Gastroesophageal sphincter (tissue), 4 donors: ENCODE results near the genes TNF, AIF1, SAPCD1 and VWA7.

DNA sequence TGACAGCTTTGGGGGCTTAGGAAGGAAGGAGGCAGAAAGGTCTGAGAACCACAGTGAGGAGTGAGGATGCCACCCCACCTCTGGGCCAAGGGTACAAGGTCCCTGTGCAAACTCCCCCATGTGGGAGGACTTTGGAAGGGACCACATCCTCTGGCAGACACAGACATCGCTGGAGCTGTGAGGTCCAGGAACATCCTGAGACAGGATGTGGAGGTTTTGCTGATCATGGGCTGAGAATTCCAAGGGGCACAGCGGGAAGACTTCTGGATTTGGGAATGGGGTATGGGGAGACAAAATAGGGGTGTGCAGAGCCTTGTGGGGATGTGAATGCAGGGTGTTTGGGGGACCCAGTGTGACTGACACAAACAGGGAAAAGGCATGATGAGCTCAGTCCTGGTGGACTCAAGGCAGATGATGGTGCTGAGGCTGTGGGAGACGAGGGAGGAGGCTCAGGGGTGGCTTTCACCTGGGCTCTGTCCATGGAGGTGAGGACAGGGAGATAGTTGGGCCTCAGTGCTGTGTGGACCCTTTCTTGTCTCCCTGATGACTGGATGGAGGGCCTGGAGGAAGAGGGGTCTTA, 26.4 kb upstream of the MICB start:
- PRO-cap = no peak
- RAMPAGE, long total RNA, 4 experiments = no peak in any of the 4 experiments

DNA sequence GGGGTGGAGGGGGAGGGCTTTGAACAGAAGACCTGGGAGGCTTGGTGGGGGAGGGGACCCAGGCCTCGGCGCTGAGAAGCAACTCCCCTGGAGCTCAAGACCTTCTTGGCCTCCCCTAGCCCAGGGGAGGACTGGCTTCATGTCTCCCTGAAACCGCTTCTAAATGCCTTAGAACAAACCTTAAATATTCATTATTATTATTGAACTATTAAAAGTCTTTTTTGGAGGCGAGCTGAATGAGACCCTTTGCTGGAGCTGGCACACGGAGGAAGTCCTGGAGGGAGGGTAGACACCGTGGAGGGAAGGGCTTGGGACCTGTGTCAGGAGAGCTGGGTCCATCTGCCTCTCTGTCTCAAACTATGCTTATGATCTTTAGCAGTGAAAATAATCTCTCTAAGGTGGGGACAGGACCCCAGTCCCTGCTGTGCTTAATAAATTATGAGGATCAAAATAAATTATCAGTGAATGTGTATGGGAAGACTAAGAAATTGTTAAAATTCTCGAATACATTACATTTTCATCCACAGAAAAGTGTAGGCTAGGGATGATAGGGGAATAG, 2.8 kb upstream of the MICB start:
- PRO-cap = no peak
- RAMPAGE, long total RNA, 4 experiments = no peak in any of the 4 experiments

DNA sequence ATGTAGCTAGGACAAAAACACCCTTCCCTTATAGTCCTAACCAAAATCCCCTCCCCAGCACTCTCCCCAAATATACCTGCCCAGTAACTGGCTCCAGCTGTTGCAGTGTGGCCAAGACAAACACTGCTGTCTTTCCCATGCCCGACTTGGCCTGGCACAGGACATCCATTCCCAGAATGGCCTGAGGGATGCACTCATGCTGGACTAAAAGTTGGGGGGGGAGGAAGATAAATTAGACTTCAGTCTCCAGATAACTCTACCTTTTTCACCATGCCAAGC, 2.8 kb downstream of the DDX39B start:
- PRO-cap = no peak
- RAMPAGE, long total RNA, 4 experiments = no peak in any of the 4 experiments

GRCh38 chr6:31545752-31546489, 487 bp downstream of the ATP6V1G2 start:
- PRO-cap = no peak
- RAMPAGE, long total RNA, 4 experiments = no peak in any of the 4 experiments

DNA sequence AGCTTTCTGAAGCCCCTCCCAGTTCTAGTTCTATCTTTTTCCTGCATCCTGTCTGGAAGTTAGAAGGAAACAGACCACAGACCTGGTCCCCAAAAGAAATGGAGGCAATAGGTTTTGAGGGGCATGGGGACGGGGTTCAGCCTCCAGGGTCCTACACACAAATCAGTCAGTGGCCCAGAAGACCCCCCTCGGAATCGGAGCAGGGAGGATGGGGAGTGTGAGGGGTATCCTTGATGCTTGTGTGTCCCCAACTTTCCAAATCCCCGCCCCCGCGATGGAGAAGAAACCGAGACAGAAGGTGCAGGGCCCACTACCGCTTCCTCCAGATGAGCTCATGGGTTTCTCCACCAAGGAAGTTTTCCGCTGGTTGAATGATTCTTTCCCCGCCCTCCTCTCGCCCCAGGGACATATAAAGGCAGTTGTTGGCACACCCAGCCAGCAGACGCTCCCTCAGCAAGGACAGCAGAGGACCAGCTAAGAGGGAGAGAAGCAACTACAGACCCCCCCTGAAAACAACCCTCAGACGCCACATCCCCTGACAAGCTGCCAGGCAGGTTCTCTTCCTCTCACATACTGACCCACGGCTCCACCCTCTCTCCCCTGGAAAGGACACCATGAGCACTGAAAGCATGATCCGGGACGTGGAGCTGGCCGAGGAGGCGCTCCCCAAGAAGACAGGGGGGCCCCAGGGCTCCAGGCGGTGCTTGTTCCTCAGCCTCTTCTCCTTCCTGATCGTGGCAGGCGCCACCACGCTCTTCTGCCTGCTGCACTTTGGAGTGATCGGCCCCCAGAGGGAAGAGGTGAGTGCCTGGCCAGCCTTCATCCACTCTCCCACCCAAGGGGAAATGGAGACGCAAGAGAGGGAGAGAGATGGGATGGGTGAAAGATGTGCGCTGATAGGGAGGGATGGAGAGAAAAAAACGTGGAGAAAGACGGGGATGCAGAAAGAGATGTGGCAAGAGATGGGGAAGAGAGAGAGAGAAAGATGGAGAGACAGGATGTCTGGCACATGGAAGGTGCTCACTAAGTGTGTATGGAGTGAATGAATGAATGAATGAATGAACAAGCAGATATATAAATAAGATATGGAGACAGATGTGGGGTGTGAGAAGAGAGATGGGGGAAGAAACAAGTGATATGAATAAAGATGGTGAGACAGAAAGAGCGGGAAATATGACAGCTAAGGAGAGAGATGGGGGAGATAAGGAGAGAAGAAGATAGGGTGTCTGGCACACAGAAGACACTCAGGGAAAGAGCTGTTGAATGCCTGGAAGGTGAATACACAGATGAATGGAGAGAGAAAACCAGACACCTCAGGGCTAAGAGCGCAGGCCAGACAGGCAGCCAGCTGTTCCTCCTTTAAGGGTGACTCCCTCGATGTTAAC, at the start of gene TNF:
TSS of gene TNF (plus strand) at position 438 of the 1,385 bp plus-strand sequence.
- PRO-cap = bidirectional peak, plus-strand start at position 441 of the sequence, minus-strand start at position 328 of the sequence
- RAMPAGE, long total RNA, 4 experiments = no peak in any of the 4 experiments

DNA sequence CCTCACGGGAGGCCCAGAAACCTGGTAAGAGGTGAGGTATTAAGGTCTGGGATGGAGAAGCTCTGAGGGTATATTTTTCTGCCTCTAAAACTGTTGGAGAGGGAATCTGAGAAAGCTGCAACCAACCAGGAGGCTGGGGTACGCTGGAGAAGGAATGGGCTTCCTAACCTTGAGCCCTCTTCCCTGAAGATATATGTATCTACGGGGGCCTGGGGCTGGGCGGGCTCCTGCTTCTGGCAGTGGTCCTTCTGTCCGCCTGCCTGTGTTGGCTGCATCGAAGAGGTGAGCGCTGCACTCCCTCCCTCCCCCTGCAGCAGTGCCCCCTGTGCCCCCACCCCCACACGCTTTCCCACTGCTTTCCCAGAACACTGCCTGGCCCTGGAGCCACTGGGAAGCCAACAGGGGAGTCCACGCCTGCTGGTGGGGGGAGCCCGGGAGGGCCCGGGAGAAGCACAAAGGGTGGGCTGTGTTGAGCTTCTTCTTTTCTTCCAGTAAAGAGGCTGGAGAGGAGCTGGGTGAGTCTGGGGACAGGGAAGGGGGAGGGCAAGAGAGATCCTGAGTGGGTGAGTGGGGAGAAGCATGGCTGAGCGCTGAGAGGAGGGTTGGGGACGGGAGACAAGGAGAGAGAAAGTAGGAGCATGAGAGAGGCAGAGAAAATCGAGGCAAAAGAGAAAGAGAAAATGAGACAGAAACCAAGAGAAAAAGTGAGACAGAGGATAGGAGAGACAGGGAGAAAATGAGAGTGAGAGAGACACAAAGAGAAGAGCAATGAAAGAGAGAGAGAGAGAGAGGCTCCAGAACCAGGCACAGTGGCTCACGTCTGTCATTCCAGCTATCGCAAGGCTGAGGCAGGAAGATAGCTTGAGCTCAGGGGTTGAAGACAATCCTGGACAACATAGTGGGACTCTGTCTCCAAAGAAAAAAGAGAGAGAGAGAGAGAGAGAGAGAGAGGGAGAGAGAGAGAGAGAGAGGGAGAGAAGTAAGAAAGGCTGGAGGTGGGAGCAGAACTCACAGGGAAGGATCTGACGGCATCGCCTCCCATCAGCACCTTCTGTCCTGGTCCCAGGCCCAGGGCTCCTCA, 1.7 kb downstream of the LST1 start:
- PRO-cap = no peak
- RAMPAGE, long total RNA, 4 experiments = no peak in any of the 4 experiments

GRCh38 chr6:31614796-31615495, at the start of gene AIF1:
Gene AIF1 (plus strand): TSS chr6:31615234.
- PRO-cap = no peak
- RAMPAGE, long total RNA, 4 experiments = start-site peak on the plus strand in 3 of 4 experiments, at chr6:31615240-31615278 at its widest, 108 to 421 reads per replicate

DNA sequence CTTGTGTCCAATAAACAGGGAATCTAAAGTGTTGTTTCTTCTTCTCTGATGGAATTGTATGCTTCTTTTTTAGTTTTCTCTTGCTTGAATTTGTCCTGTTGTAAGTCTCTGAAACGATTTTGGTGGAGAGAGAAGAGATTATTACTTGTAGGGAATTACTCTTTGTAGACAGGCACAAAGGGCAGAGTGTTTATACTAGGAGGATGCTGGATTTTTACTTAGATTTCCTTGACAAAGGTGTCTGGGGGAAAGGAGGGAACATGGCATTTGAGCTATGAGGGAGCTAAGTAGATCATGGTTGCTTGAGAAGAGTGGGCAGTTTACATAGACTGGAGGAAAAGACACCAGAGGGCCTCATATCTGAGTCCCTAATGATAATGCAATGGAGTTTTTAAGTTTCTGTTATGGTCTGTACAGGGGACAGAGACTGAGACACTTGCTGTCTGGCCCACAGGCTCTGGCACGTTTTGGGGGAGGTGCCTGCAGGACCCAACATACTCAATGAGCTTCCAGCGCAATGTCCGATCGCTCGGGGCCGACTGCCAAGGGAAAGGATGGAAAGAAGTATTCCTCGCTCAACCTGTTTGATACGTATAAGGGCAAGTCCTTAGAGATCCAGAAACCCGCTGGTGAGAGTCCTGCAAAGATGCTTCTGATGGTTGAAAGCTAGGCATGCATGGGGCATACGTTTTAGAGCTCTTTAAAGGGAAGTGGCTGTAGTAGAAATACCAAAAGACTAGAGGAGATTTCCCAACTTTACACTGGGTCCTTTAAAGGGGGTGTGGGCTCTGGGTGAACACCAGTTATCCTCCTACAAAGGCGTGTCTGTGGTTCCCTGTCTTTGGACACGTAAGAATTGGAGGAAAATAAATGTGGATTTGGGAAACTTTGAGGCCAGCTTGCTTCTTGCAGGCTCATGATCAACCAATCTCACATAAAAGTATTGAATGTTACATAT, 2.0 kb downstream of the PRRC2A start:
- PRO-cap = no peak
- RAMPAGE, long total RNA, 4 experiments = no peak in any of the 4 experiments

GRCh38 chr6:31659437-31660208, 955 bp downstream of the C6orf47 start:
- PRO-cap = bidirectional peak, plus-strand start at chr6:31659889, minus-strand start at chr6:31659828
- RAMPAGE, long total RNA, 4 experiments = no peak in any of the 4 experiments

- PRO-cap = bidirectional peak, plus-strand start at chr6:31740010, minus-strand start at chr6:31739748
- RAMPAGE, long total RNA, 4 experiments = no peak in any of the 4 experiments
Observed at GRCh38 chr6:31739223-31739808, 489 bp upstream of the MSH5 start.

DNA sequence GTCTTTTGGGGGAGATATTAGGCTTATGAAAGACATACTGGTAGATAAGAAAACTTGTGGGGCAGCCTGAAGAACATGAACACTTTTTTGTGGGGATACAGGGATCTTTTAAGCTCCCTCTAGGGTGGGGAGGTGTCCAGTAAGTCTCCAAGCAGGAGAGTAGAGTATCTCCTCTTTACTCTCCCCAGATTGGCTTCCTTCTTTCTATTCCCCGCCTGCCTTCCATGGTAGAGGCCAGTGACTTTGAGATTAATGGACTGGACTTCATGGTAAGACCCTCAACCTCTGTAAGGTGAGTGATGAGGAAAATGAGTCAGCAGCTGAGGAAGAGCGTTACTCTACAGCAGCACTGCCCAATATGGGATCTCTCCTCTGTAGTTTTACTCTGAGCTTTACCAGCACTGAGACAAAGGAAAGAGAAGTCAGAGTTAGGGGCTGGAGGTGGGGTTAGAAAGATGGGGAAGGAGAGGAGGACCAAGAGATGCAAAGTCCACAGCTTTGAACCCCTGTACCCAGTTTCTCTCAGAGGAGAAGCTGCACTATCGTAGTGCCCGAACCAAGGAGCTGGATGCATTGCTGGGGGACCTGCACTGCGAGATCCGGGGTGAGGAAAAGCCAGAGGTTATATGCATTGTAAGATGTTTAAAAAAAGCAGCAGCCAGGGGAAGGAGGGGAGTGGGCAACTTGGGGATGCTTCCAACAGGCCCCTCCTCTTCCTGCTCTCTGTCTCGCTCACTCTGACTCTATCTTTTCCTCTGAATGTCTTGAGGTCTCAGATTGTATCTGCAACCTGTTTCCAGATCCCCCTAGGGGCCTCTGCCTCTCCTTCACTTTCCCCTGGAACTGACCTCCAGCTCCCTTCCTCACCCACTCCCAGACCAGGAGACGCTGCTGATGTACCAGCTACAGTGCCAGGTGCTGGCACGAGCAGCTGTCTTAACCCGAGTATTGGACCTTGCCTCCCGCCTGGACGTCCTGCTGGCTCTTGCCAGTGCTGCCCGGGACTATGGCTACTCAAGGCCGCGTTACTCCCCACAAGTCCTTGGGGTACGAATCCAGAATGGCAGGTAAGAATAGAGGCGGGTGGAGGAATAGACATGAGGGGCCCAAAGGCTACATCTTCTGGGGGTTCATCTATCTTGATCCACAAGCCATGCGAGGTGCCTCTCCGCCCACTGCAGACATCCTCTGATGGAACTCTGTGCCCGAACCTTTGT, 3.1 kb upstream of the SAPCD1 start:
- PRO-cap = no peak
- RAMPAGE, long total RNA, 4 experiments = start-site peak on the plus strand in 1 of 4 experiments, centred at position 764 of the sequence, 6 reads per replicate

- PRO-cap = no peak
- RAMPAGE, long total RNA, 4 experiments = no peak in any of the 4 experiments
Observed at GRCh38 chr6:31762471-31762804, at the start of gene SAPCD1. Gene SAPCD1 (plus strand): TSS chr6:31762656.

- PRO-cap = no peak
- RAMPAGE, long total RNA, 4 experiments = no peak in any of the 4 experiments
Observed at GRCh38 chr6:31776491-31777659, at the start of gene VWA7. Gene VWA7 (minus strand): TSS chr6:31777328.

- PRO-cap = unidirectional peak, plus-strand start at chr6:31794639; unidirectional peak, plus-strand start at chr6:31795185
- RAMPAGE, long total RNA, 4 experiments = no peak in any of the 4 experiments
Observed at GRCh38 chr6:31794496-31795316, 846 bp downstream of the VARS1 start.

- PRO-cap = no peak
- RAMPAGE, long total RNA, 4 experiments = no peak in any of the 4 experiments
Observed at GRCh38 chr6:31819901-31820582, 4.7 kb downstream of the HSPA1A start.

- PRO-cap = no peak
- RAMPAGE, long total RNA, 4 experiments = no peak in any of the 4 experiments
Observed at GRCh38 chr6:31864470-31865203, 2.0 kb upstream of the NEU1 start.

GRCh38 chr6:31870407-31871688, 7.9 kb downstream of the SLC44A4 start:
- PRO-cap = no peak
- RAMPAGE, long total RNA, 4 experiments = no peak in any of the 4 experiments

- PRO-cap = no peak
- RAMPAGE, long total RNA, 4 experiments = no peak in any of the 4 experiments
Observed at GRCh38 chr6:31897910-31898934, 724 bp upstream of the EHMT2 start.

- PRO-cap = no peak
- RAMPAGE, long total RNA, 4 experiments = no peak in any of the 4 experiments
Observed at GRCh38 chr6:31907395-31907685, 5.5 kb upstream of the ZBTB12 start.

DNA sequence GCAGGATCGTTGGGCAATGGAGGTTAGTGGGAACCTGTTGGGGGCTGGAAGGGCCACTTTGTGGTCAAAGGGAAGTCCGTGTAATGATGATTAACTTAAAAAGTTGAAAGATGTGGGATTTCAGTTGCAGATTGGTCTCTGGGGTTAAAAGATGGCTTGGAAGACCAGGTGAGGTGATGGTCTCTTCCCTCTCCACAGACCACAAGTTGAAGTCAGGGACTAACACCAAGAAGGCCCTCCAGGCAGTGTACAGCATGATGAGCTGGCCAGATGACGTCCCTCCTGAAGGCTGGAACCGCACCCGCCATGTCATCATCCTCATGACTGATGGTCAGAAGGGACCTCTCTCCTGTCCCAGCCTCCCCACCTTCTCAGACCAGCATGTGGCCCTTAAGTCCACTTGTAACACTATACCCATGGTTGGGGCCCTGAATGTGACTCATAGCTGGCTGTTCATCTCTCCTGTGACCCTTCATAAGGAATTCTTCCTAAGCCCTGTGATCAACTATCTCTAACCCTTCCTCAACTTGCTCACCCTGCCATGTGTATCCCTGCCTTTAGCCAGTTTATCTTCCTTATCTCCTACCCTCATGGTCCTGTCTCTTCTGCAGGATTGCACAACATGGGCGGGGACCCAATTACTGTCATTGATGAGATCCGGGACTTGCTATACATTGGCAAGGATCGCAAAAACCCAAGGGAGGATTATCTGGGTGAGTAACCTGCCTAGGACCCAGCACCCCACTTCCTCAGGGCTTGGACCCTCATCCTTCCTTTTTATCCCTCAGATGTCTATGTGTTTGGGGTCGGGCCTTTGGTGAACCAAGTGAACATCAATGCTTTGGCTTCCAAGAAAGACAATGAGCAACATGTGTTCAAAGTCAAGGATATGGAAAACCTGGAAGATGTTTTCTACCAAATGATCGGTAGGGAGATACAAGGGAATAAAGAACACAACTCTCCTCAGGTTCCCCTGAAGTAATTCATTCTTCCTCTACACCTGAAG, 3.0 kb downstream of the CFB start:
- PRO-cap = no peak
- RAMPAGE, long total RNA, 4 experiments = no peak in any of the 4 experiments